Cerebral cortex (tissue), 2 donors: ENCODE measurements around the gene OTUD1.

GRCh38 chr10:22316843-22317319 lies 693 bp downstream of the COMMD3 start:
- PRO-cap, 2 experiments, result no peak in any of the 2 experiments

GRCh38 chr10:22340195-22340738 lies 5.0 kb upstream of the SPAG6 start:
- PRO-cap, 2 experiments, result peak in 1 of 2 experiments; most common plus-strand start chr10:22340404 (in 1); most common minus-strand start chr10:22340330 (in 1)

DNA sequence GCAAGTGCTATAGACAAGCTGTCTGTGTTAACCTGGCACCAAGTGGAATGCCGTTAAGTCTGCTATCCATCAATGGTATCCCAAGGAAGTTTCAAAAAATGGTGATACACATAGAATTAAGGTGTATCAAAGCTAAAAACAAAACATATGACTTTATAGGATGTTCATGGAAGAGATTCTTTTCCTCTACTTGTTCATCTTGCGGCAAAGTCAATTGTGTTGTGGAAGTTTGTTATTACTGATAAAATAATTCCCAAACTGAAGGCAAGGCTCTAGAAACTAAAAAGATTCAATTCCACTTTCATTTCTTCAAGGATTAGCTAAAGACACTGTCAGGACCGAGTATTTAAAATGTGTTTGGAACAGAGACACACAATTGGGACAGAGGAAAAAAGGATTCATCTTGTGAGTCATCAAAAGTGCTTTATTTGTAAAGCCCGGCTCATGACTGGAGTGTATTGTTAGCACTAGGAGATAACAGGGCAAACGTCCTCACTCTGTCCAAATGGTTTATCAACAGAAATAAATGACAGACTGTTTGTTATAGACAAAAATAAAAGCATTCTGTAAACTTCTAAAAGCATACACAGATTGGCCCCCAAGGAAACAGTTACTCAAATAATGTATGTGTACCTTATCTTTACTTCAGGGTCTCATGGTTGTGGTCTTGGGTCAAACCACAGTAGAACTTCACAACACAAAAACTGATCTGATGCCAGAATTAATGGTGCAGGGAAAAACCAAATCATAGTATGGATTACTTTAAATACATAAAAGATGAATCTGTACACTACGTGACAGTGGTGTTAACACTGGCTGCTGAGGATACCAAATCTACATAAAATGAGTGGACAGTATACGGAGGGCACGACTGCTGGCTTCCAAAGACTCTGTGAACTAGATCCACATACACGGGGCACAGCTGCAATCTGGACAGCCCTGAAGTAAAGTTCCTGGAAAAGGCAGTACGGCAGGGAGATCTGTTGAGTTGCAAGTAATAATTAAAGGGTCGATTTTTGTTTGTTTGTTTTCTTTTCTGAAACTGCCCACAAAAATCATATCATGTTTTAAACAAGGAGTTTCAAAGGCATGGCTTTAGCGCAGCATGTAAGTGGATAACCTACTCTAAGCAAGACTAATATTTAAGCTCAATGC lies 179.4 kb downstream of the PIP4K2A start:
- PRO-cap, 2 experiments, result no peak in any of the 2 experiments

DNA sequence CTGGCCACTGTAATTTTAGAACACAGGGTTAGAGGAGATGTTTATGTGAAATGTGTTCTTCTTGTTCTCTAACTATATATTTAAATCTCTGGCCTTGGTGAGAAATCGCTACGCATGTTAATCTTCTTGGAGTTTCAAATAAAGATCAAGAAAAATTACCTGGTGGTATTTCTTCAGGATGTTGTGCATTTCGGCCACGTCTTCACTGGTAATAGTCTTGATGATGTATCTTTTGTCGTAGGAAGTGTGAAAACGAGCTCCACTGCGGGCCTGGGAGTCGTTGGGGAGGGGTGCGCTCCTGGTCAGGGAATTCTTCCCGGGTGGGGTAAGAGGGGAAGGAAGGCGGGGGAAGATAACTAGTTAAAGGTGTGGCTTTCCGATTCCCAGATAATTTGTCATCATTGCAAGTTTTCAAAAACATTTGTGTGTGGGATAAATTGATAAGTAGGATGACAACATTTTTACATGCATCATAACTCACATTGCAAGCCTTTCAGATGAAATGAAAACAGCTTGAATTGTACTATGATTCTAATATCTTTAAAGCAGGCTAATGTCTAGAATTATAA lies 122.8 kb downstream of the PIP4K2A start:
- PRO-cap, 2 experiments, result no peak in any of the 2 experiments

GRCh38 chr10:22620375-22620937 lies 93.9 kb downstream of the PIP4K2A start:
- PRO-cap, 2 experiments, result peak in 1 of 2 experiments; most common plus-strand start chr10:22620735 (in 1); most common minus-strand start chr10:22620493 (in 1)

DNA sequence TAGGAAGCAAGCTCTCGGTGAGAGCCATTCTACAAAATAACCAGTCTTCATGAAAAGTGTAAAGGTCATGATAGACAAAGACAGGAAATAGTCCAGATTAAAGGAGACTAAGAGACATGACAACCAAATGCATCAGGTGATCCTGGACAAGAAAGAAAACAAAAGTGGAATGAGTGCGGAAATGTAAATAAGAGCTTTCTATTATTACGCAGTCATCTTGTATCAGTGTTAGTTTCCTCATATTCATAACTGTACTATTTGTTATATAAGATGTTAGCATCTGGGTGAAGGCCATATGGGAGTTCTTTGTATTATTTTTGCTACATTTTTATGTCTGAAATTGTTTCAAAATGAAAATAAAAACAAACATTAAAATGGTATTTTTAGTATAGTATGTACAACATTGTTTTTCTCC lies 82.3 kb downstream of the PIP4K2A start:
- PRO-cap, 2 experiments, result no peak in any of the 2 experiments

DNA sequence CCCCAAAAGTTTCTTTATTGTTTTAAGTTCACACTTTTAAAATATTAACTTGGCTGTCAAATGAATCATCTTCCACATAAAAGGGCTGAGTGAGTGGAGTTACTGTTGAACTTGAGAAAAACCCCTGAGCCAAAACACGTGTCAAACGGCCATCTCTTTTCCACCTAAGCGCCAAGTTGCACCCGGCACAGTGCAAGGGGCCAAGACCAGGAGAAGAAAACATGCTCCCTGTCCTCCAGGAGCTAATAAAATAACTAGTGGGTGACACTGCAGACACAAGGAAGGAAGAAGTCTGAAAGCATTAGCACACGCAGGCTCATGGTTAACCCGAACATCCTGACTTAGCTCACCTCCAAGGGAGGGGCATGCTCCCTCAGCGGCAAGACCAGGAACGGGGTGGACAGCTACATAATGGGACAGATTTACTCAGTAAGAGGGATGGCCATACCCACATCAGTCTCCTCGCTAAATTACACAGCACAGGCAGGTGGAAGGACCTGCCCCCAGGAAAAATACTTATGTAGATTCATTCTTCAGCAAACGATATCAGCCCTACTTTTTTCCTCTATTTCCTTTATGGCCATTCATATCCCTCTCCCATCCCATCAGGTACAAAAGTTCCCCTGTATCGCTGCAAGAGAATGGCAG lies 64.9 kb downstream of the PIP4K2A start:
- PRO-cap, 2 experiments, result no peak in any of the 2 experiments

GRCh38 chr10:22672848-22673574 lies 41.4 kb downstream of the PIP4K2A start:
- PRO-cap, 2 experiments, result no peak in any of the 2 experiments

GRCh38 chr10:22741937-22742438 lies 27.6 kb upstream of the PIP4K2A start:
- PRO-cap, 2 experiments, result no peak in any of the 2 experiments

DNA sequence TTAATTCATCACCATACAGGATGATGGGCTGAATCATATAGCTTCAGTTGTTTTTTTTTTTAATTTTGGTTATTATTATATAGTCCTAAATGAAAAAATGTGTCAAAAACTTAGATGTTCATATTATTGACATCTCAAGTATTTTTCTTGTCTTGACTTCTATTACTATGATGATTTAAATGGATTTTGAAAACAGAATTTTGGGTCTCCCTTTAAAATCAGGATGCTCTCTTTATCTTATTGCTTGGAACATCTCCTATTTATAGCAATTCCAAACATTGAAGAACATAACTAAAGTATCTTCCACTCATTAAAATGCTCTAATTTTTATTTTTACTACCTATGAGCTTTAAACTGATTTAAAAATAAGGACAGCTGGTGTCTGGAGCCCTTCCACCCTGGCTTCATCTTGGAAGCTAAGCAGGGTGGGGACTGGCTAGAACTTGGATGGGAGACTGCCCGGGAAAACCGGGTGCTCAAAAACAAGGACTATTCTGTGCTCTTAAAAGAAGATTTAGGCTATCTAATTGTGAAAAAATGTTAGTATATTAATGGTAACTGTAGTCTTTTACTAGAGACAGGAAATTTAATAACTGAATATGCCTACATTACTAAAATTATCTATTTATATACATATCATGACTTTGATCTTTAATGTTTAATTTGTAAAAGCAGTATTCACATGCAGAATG lies 69.2 kb downstream of the ARMC3 start:
- PRO-cap, 2 experiments, result no peak in any of the 2 experiments

DNA sequence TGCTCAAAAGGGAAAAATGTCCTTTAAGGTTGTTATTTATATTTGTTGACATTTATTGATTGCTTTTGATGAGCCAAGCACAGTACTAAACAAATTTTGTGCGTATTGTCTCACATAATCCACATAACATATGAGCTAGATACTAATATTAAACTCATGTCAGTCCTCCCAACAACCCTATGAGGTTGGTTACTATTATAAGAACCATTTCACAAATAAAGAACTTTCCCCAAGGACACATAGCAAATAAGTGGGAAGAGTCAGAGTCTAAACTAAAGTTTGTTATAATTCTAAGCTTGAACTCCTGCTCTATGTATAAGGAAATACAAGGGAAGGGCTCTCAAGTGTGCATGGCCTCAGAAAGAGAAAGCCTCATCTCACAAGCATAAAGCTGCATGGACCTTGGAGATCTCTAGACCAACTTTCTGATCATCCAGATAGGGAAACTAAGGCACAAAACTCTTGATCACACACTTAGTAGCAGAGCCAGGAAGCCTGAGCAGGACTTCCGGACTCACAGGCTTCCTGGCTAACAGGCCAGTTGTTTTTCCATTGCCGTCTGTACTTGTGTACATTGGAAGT lies 35.5 kb upstream of the OTUD1 start:
- PRO-cap, 2 experiments, result no peak in any of the 2 experiments

DNA sequence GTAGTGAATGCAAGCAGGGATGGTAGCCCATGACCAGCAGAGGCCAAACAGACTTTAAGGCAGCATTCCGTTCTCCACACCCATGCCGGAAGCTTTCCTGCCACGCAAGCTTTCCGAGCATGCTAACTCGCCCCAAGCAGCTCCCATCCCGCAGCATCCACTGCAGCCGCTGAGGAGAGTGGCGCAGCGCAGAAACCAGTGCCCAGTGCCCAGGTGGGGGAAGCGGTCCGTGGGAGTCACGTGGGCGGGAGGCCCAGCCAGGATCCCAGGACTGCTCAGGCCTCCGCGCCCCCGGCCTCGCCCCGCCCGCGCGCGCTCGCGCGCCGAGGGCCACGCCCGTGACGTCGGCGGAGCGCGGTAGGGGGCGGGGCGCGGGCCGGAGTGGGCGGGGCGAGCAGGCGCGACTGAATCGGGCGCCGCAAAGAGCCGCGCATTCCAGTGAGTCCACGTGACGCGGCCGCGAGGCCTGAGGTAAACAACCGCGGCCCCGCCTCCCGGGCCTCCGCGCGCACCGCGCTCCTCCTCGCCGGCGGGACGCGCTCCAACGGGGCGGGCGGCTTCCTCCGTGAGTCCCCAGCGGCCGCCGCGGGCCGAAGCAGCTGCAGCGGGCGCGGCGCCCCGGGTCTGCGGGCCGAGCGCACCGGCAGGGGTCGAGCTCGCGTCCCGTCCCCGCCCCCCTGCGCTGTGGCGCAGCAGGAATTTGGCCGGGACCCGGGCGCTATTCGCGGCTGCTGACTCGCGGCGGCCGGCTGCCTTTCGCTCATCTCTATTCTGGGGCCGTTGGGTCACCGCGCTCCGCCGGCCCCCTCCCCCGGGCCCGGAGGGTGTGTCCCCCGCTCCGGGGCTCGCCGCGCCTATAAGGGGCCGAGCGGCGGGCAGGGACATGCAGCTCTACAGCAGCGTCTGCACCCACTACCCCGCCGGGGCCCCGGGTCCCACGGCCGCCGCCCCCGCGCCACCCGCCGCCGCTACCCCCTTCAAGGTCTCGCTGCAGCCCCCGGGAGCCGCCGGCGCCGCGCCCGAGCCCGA lies at the start of gene OTUD1:
Gene OTUD1 (plus strand): TSS at position 501 of the 1,029 bp plus-strand sequence.
- PRO-cap, 2 experiments, result peak in 1 of 2 experiments; most common plus-strand start position 501 of the sequence (in 1); most common minus-strand start position 299 of the sequence (in 1)

GRCh38 chr10:24202526-24202894 lies 6.4 kb upstream of the KIAA1217 start:
- PRO-cap, 2 experiments, result no peak in any of the 2 experiments

GRCh38 chr10:24494325-24494597 lies 229.4 kb downstream of the ARHGAP21 start:
- PRO-cap, 2 experiments, result no peak in any of the 2 experiments

DNA sequence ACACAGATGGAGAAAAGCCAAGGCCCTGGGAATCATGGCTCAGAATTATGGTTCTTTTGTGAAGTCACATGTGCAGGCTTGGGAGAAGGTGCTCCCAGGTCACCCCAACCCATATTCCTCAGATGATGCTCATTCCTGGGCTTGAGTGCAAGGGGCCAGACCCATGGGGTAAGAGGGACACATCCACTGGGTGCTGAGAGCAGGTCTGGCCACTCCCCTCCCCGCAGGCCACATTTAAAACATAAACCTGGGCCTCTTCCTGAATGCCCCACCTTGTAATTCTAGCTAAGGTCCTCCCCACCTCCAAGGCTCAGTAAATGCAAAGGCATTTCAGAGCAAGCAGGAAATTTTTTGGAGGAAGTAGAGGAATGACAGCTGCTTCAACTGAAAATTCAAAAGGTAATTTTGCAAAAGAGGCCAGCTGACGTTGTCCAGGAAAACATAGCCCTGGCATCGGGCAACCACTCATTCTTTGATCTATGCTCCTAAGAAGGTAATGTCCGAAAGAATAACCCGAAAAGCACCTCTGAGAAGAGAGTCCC lies 172.5 kb downstream of the ARHGAP21 start:
- PRO-cap, 2 experiments, result no peak in any of the 2 experiments

GRCh38 chr10:24585773-24586397 lies 137.8 kb downstream of the ARHGAP21 start:
- PRO-cap, 2 experiments, result no peak in any of the 2 experiments

DNA sequence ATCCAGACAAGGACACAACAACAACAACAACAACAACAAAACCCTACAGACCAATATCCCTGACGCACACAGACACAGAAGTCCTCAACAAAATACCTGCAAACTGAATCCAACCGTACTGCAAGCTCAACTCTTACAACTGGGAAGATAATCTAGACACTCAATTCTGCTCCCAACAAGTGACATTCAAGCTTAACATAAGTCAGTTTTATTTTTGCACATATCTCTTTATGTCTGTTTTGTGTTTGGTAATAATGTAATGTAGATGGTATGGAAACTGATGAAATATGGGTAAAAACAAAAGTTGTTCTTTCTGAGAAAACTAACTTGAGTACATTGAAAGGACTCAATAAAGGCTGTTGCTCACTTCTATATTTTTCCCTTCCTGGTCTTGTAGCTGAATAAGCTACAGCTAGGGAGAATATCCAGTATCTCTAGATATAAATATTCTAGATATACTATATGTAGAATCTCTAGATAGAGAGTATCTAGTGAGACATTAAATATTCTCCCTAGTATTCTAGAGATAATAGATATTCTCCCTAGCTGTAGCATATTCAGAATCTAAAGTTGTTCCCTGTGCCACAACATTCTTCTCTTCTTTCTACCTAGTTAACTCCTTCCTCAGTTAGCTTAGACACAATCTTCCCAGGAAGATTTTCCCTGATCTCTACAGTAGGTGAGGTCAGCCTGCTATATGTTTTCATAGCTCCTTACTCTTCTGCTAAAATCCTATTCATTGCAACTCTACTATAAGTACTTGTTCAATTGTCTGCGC lies 13.7 kb downstream of the ARHGAP21 start:
- PRO-cap, 2 experiments, result no peak in any of the 2 experiments

GRCh38 chr10:24871561-24872668 lies 80.5 kb downstream of the PRTFDC1 start:
- PRO-cap, 2 experiments, result peak in 1 of 2 experiments; most common plus-strand start chr10:24872458 (in 1); most common minus-strand start chr10:24871827 (in 1)

DNA sequence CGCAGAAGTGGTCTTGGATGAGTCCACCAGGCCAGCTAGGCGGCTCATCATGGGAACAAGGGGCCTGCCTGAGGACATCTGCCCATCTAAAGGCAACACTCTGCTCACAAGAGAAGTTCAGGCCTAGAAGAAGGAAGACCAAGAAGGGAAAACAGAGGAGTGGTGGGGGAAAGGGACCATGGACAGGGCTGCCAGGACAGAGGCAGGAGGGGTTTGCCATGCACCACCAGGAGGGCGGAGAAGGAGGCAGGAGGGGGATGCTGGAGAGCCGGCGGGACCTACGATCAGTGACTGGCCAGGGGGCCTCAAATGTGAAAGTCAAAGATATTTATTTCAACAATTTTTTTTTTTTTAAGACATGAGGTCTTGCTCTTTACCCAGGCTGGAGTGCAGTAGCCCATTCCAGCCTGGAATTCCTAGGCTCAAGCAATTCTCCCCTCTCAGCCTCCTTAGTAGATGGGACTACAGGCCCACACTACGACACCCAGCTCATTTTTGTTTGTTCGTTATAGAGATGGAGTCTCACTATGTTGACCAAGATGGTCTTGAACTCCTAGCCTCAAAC lies 33.2 kb downstream of the GAD2 start:
- PRO-cap, 2 experiments, result no peak in any of the 2 experiments

DNA sequence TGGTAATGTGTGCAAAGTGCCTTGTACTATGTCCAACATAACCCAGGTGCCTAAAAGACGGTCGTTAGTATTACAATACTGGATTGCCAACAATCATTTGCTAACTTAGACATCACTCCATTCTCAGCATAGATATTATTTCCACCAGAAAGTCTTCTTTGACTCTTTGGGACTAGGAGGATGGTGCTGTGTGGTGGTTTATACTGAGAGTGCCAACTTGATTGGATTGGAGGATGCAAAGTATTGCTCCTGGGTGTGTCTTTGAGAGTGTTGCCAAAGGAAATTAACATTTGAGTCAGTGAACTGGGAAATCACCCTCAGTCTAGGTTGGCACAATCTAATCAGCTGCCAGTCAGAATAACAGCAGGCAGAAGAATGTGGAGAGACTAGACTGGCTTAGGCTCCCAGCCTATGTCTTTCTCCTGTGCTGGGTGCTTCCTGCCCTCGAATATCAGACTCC lies 85.1 kb upstream of the PDSS1 start:
- PRO-cap, 2 experiments, result no peak in any of the 2 experiments